Sciatic nerve (tissue), 1 donor: ENCODE results near the gene MBTPS2.

- PRO-cap = no peak
Observed at GRCh38 chrX:17735134-17735517, 2.2 kb upstream of the SCML1 start.

DNA sequence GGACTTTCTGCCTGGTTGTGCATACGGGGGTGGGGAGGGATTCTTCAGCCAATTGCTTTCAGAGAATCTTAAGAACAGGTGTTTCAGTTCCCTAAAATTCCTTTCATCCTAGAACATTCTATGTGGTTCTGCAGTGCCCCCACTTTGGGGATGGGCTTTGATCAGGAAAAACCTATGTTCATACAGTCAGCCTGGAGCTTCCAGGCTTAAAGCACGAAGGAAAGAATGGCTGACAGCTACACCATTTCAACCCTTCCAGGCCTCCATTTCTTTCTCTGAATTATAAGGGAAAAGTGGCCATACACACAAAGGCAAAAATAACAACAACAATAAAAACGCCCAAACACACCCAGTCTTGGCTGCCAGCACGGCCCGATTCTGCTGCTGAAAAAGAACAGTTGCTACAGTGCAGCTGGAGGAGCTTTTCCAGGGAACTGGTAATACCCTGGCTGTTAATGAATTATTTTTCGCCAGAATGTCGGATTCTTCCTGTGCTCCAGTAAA lies 6.7 kb downstream of the RAI2 start:
- PRO-cap = no peak

DNA sequence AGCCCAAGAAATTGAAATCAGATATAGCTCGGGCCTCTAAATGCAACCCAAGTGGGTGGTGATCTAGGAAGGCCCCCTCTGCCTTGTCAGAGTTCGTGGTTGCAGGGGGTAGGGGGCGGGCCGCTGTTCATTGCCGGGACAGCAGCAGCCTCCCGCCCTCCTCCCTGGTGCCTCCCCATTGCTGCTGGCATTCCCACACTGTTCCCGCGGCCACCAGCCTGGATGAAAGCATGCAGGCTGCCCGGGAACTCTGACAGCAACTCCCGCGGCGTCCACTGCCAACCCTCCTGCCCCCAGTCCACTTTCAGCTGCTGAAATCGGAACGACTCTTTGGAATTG lies 122.0 kb downstream of the BEND2 start:
- PRO-cap = no peak

DNA sequence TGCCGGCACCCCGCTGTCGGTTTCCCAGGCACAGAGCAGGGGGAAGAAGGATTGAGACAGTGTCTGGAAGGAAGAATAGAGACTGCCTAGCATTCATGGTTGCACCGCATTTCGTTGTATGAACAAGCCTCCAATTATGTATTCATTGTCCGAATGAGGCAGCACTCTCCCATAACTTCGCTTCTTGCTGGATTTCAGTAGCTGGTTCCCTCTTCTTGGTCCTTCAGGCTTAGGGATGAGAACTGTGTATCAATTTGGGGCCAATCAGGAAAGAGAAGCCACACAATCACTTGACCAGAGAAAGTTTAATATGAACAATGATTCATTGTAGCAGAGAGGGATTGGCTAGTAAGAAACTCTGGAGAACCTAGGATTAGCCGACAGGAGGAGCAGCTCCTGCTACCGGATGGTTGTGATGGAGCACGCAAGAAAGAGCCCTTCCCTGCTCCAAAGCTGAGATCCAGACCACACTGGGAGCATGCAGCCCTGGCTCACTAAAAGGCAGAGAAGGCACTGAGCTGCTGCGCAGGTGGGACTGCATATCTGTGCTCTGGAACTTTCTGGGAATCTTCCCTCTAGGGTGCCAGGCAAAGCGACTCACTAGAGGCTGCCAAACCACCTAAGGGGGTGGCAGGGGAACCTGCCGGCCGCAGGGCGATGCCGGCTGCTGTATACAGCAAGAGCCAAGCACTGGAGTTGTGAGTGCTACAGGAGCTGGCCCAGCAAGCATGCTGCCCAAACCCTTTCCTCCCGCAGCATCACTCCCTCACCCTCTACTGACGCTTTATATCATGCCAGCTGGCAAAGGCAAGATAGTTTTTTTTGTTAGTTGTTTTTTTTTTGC lies 30.4 kb upstream of the CDKL5 start:
- PRO-cap = no peak

GRCh38 chrX:18424948-18425476 lies 396 bp upstream of the CDKL5 start:
- PRO-cap = bidirectional peak, plus-strand start at chrX:18425633, minus-strand start at chrX:18425404

GRCh38 chrX:18887238-18888074 lies 96.5 kb downstream of the PHKA2 start:
- PRO-cap = no peak

DNA sequence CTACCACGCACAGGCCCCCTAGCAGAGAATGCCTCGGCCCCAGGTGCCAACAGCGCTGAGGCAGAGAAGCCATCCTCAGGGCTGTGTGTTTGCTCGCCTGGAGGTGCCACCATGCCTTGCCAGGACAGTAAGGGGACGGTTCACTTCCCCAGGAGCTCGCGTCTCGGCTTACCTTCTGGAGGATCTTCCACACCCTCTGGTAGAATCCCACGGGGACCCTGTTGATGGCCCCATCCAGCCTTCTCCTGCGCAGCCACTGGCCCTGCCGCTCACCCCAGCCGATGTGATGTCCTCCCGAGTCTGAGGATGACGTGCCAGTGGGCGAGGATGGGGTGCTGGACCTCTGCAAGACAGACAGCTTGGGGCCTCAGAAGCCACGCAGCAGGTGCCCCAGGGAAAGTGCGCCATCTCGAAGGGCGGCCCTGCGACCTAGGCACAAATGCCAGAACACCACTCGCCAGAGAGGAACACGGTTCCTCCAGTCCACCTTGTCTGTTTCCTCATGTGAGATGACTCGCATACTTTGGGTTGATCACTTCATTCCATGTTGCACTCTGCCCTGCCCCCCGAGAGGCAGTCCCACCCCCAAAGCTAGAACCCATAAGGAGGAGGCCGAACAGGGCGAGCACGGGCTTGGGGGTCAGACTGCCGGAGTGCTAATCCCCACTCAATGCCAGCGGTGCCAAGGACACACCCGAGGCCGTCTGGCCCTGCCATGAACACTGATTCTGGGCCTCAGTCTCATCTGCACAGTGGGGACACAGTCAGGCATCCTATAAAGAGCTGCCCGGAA lies 86.7 kb downstream of the PHKA2 start:
- PRO-cap = no peak

DNA sequence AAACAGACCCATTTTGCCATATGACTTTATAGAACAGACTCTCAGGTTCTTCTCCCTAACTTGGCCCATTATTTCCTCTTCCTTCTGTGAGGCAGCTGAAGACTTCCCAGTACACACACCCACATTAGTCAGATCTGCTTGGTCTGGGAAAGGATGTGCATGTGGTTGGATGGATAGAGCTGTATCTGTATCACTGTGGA lies 133.9 kb upstream of the MAP3K15 start:
- PRO-cap = no peak

DNA sequence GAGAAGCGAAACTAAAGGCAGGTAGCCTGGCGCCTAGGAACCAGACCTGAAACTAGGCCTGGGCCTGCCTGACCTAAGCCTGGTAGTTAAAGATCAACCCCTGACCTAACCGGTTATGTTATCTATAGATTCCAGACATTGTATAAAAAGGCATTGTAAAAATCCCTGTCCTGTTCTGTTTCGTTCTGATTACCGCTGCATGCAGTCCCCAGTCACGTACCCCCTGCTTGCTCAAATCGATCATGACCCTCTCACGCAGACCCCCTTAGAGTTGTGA lies 131.8 kb downstream of the SH3KBP1 start:
- PRO-cap = no peak

DNA sequence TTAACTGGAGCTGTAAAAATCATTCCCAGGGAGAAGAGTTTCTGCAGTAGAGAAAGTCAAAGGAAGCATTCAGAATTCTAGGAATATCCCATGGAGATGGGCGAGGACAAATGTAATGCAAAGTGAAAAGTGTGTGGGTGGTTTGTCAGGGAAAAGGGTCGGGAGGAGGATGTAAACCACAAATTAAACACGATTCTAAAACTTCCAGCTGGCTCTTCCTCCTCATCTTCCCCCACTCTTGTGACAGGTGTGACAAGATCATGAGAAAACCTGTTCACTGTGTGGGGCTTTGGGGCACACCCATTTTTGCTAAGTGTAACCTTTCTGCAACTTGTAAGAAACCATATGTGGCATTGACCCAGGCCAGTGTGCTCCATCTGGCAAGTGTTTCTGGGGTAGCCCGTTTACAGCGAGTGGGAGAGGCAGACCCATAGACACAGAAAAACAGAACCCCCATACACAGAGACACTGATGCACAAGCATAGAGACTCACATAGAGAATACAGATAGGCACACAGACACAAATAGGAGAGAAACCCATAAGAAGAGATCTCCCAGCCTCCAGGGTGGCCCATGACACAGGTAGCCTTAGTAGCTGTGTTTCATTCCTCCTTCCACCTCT lies 114.7 kb downstream of the SH3KBP1 start:
- PRO-cap = no peak

DNA sequence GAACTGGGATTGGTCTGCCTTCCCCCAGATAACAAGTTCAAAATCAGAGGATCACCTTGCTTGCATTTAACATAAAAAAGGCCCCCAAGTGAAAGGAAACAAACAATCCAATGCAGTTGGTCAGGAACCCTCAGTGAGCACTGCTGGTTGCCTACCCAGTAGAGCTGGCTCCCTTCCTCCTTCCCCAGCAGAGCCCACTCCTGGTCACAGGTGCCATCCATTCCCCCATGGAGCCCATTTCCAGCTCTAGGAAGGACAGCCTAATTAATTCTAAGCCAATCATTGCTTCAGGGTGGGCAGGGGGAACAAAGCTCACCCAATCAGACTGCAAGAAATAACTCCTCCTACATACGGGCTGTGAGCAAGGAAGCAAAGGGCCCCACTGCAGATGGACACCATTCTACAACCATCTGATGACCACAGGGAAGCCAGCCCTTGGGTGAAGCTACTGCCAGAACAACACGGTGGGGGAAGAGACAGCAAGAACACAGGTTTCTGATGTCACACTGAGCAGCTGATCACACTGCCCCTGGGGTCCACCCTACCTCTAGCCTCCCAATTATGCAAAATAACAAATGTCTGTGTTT lies 86.5 kb downstream of the SH3KBP1 start:
- PRO-cap = no peak

DNA sequence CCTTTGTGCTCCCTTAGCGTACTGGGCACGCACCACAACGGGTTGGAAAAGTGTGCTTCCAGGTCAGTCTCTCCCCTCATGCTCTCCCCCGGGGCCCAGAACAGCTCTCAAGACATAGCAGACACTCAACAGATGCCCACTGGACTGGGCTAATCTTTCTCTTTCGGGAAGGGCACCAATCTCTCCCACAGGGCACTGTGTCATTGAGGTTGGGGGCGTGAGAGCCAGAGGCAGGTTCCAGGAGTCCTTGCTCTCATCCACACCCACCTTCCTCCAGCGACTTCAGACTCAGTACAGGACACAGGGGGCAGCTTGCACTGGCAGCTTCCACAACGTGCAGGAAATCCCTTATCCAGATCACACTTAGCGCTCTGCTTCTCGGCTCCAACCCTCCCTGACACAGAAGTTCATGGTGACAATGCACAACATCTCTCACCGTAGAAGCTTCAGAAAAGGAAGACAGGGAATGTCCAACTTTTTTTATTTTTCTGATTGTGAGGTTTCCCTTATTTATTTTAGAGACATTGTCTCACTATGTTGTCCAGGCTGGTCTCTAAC lies 84.6 kb downstream of the SH3KBP1 start:
- PRO-cap = no peak

GRCh38 chrX:19944853-19945579 lies 45.8 kb downstream of the BCLAF3 start:
- PRO-cap = no peak

DNA sequence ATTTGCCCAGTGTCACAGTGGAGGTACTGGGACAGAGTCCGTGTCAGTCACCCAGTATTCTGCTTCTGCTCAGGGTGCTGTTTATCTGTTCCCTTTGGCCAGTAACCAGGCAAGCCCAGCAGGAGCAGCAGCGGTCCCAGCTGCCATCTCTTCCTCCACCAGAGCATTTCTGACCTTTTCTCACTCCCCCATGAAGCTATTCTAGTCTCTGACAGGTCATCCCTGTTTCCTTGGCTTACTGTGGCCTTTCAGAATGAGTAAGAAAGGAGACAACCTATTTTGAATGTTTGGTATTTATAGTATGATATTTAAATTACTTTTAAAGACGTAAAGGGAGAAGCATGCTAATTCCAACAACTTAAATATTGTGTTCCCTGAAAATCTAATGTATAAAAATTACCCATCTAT lies 60.7 kb downstream of the RPS6KA3 start:
- PRO-cap = no peak

DNA sequence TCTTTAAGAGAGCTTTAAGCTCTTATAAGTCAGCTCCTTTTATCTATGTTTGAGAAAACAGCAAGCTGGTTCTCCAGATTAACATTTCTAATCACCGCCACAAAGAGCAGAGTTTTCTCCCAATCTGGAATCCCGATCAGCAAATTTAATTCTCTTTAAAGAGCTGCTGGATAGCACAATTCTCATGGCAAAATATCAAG lies 48.8 kb downstream of the RPS6KA3 start:
- PRO-cap = no peak

- PRO-cap = no peak
Observed at GRCh38 chrX:20251101-20251476, 15.6 kb downstream of the RPS6KA3 start.

DNA sequence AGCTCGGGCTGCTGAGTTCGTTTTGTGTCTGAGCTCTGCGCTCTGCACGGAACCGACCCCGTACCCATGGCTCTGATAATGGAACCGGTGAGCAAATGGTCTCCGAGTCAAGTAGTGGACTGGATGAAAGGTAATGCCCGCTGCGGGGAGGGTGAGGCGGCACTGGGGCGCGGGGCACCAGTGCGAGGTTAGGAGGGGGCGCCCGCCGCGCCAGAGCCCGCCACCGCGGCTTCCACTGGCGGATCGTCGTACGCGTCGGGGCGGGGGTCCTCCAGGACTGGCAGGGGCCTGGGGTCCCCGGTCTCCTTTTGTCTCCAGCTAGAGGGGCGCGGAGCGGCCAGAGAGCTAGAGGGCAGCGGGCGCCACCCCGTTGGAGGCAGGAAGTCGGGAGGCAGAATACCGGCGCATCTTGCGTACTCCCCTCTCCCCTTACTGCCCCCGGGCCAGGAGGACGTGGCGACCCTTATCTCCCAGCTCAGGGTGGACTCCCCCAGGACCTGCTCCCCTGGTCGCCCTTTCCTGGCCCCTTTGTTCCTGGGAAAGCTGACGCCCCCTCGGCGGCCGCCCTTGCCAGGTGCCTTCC lies 705 bp downstream of the CNKSR2 start:
- PRO-cap = no peak

- PRO-cap = bidirectional peak, plus-strand start at chrX:21839629, minus-strand start at chrX:21839522
Observed at GRCh38 chrX:21839245-21840355, at the start of gene MBTPS2. Gene MBTPS2, plus strand, starts transcription at chrX:21839617.

DNA sequence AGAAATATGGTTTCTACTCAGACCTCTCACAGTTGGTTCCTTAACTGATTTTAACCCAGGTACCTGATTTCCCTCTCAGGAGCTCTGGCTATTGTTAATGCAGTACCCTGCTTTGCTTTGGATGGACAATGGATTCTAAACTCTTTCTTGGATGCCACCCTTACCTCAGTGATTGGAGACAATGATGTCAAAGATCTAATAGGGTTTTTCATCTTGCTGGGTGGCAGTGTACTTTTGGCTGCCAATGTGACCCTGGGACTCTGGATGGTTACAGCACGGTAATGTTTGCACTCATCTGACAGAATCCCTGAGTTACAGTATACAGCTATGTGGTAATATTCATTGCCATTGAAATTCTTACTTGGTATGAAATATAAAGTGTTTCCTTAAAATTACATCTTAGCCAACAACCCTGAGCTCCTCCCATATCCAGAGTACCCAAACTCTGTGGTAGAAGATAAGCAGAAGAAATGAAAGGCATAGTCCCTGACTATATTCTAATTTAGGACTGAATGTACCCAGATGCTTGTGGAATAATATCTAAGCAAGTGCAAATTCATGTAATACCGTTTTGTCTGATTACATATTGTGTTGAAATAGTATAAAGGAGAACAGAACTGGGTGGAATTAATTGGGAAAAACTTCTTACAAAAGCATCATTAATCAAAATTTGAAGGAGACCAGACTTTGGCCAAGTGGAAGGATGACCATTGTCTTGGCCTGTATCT lies 26.8 kb downstream of the YY2 start:
- PRO-cap = no peak

DNA sequence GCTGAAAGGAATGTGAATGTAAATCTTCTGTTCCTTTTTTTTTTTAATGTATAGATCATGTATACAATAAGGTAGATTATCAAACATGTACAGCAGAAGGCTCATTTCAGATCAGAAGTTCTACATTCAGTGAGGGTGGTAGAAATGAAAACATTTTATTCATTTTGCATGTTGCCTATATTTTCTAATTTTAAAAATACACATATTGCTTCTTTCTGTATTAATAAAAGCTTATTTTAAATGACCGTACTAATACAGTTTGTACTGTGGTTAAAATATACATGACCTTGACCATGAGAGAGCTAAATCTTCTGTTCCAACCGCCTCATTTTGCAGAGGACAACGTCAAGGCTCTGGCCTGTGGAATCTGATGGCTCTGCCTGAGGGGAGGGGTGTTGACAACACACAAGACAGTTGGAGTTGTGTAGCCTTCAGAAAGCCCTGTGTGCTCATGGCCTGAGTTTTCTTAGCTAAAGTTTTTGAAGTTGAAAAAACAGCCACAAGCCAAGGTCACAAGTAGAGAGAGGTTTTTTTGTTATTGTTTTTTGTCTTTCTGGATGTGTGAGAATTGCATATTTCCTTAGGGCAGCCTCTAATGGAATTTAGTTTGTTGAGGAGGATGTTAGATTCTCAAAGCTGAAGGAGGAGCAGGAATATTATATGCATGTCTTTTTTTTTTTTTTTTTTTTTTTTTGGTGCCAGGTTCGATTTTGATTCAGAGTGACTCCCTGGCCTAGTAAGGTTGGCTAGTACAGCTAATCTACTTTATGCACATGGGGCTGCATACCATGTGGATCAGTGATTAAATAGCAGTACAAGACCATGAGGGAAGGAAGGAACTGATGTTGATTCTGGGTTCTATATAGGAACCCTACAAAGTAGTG lies 20.1 kb downstream of the SMS start:
- PRO-cap = no peak